ENCODE measurements around a stretch of chr6.

DNA sequence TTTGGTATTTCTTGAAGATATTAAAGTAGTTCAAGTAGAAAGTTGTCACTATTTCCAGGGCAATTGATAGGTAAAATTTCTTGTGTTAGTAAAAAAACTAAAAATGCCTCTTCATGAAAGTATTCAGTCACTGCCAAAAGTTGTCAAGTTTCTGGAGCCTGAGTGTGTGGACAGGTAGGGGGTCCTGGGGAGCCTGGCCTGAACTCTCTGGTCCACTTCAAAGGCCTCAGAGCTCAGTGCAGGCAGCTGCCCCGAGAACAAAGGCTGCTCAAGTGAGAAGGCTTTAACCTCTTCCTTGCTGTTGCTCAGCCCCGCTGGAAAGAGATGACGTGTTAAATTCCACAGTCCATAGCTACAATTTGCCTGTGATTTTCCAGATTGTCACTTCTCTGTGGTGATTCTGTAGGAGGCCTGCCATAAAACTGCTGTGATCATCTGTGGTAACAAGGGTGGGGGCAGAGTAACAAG, 96.8 kb downstream of the FAM120B start:
- PRO-cap: no peak

GRCh38 chr6:170421136-170421921, 114.8 kb downstream of the FAM120B start:
- PRO-cap: no peak

Measured in left colon (tissue), 1 donor.